ENCODE measurements around the genes CD3E, HYOU1 and THY1.

DNA sequence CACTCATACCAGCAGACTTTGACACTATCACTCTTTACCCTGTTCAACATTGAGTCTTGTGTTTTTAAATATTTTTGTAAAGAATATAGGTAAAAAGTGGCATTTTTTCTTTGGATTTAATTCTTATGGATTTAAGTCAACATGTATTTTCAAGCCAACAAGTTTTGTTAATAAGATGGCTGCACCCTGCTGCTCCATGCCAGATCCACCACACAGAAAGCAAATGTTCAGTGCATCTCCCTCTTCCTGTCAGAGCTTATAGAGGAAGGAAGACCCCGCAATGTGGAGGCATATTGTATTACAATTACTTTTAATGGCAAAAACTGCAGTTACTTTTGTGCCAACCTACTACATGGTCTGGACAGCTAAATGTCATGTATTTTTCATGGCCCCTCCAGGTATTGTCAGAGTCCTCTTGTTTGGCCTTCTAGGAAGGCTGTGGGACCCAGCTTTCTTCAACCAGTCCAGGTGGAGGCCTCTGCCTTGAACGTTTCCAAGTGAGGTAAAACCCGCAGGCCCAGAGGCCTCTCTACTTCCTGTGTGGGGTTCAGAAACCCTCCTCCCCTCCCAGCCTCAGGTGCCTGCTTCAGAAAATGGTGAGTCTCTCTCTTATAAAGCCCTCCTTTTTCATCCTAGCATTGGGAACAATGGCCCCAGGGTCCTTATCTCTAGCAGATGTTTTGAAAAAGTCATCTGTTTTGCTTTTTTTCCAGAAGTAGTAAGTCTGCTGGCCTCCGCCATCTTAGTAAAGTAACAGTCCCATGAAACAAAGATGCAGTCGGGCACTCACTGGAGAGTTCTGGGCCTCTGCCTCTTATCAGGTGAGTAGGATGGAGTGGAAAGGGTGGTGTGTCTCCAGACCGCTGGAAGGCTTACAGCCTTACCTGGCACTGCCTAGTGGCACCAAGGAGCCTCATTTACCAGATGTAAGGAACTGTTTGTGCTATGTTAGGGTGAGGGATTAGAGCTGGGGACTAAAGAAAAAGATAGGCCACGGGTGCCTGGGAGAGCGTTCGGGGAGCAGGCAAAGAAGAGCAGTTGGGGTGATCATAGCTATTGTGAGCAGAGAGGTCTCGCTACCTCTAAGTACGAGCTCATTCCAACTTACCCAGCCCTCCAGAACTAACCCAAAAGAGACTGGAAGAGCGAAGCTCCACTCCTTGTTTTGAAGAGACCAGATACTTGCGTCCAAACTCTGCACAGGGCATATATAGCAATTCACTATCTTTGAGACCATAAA is at the start of gene CD3E:
Gene CD3E (plus strand): TSS at position 550 of the 1,240 bp plus-strand sequence.
- PRO-cap: bidirectional peak, plus-strand start at position 550 of the sequence, minus-strand start at position 495 of the sequence
- RAMPAGE, long total RNA, 4 experiments: start-site peak on the plus strand in 3 of 4 experiments, centred at positions 573 to 584 of the sequence, 19 to 116 reads per replicate

DNA sequence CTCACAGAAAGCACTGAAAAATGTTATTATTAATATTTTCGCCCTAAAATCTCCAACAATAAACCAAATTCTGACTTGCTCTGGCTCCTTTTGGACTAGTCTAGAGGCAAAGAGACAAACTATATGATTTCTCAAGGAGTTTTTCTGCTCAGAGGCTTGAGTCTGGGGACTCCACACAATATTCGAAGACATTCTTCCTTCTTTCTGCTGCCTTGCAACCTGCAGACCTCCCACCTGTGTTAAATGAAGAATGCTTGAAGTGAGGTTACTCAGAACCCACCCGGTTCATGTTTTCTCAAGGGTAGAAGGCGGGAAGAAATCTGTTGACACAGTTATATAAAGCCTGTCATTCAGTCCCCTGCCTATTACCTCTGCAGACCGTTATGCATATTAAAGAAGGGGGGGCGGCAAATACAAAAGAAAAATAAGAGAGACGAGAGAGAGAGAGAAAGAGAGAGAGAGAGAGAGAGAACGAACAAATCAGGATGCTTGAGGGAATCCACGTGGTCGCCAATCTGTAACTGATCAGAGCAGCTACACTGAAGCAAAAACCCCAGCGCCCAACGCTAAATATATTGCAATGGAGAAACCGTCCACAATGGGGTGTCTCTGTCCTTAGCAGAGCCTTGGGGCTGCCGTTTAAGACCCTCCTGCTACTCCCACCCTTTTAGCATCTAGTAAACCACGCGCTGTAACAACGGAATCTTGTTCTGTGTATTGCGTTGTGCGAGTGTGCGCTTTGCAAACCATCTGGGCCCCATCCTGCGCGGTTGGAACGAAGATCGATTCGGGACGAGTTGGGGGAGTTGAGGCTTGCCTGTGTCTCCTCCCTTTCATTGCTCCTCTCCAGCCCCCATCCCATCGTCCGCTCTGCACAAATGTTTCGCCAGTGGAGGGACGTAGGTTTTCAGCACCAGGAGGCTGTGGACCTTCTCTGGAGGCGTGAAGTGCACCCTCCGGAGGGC is 2.0 kb upstream of the KMT2A start:
- PRO-cap: no peak
- RAMPAGE, long total RNA, 4 experiments: no peak in any of the 4 experiments

DNA sequence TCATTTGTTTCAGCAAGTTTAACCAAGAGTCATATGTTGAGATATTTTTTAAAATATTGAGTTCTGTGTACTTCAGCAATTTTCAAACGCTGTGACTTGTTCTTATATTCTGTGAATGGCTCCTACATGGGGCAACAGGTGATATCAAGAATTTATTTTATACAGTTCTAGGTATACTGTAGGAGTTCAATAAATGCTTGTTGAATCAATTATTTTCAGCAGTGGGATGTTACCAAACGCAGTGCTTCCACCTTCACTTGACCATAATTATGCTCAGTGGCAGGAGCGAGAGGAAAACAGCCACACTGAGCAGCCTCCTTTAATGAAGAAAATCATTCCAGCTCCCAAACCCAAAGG is 31.8 kb upstream of the TTC36 start:
- PRO-cap: no peak
- RAMPAGE, long total RNA, 4 experiments: no peak in any of the 4 experiments

GRCh38 chr11:118645167-118645984 is 34.1 kb downstream of the TREH start:
- PRO-cap: no peak
- RAMPAGE, long total RNA, 4 experiments: start-site peak on the plus strand in 2 of 4 experiments, at chr11:118645560-118645816 at its widest, 16 to 48 reads per replicate

- PRO-cap: no peak
- RAMPAGE, long total RNA, 4 experiments: no peak in any of the 4 experiments
Measured at GRCh38 chr11:118660731-118661667, 18.5 kb downstream of the TREH start.

DNA sequence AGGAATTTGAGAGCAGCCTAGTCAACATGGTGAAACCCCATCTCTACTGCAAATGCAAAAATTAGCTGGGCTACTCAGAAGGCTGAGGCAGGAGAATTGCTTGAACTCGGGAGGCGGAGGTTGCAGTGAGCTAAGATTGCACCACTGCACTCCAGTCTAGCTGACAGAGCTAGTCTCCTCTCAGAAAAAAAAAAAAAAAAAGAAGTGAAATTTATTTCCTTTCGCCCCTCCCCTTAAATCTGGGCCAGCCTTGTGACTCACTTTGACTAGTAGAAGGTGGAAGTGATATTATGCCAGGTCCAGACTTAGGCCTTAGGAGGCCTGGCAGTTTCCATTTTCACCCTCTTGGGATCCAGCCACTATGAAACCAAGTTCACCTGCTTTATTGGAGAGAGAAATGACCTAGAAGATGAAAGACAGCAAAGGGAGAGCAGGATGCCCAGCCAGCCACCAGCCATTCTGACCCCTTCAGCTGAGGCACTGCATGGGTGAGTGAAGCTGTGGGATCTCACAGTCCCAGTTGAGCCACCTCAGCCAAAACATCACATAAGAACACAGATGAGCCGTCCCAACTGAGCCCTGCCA is 20.8 kb upstream of the TREH start:
- PRO-cap: no peak
- RAMPAGE, long total RNA, 4 experiments: no peak in any of the 4 experiments

DNA sequence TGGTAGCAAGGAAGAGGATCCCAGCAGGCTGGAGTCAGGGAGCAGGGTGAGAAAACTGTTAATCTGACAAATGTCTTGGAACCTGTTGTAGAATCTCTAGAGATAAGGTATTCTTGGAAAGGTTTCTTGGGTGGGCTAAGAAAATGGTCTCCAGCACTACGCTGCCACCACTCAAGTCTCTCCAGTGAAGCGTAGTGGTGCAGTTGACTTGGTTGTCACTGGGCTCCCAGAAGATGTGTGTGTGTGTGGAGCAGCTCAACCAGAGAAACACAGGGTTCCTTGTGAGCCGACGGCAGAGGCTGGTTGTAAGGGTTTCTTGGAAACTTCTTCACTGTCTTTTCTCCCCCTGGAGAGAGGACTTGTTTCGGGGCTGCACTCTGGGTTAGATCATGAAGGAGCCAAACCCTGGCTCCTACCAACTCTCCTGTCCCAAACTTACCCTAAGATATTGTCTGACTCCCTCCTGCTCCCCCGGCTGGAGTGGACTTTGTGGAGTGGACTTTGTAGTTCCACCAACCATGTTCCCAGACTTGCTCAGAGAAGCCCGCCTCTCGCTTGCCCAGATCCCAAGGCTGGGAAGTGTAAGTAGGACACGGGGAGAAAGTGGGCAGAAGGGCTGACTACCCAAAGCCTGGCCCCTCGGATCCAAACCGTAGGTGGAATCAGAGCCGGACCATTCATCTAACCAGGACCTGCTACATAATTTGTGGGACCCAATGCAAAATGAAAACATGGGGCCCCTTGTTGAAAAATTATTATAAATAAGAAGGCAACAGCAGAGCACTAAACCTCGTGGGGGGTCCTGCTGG is 1.1 kb downstream of the CXCR5 start:
- PRO-cap: bidirectional peak, plus-strand start at position 229 of the sequence, minus-strand start at position 183 of the sequence
- RAMPAGE, long total RNA, 4 experiments: no peak in any of the 4 experiments

DNA sequence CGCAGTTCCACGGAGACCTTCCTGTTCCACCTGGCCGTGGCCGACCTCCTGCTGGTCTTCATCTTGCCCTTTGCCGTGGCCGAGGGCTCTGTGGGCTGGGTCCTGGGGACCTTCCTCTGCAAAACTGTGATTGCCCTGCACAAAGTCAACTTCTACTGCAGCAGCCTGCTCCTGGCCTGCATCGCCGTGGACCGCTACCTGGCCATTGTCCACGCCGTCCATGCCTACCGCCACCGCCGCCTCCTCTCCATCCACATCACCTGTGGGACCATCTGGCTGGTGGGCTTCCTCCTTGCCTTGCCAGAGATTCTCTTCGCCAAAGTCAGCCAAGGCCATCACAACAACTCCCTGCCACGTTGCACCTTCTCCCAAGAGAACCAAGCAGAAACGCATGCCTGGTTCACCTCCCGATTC is 10.1 kb downstream of the CXCR5 start:
- PRO-cap: no peak
- RAMPAGE, long total RNA, 4 experiments: no peak in any of the 4 experiments

GRCh38 chr11:118894989-118896347 is 11.8 kb downstream of the CXCR5 start:
- PRO-cap: no peak
- RAMPAGE, long total RNA, 4 experiments: no peak in any of the 4 experiments

GRCh38 chr11:118906234-118906667 is 19.5 kb downstream of the BCL9L start:
- PRO-cap: no peak
- RAMPAGE, long total RNA, 4 experiments: no peak in any of the 4 experiments

DNA sequence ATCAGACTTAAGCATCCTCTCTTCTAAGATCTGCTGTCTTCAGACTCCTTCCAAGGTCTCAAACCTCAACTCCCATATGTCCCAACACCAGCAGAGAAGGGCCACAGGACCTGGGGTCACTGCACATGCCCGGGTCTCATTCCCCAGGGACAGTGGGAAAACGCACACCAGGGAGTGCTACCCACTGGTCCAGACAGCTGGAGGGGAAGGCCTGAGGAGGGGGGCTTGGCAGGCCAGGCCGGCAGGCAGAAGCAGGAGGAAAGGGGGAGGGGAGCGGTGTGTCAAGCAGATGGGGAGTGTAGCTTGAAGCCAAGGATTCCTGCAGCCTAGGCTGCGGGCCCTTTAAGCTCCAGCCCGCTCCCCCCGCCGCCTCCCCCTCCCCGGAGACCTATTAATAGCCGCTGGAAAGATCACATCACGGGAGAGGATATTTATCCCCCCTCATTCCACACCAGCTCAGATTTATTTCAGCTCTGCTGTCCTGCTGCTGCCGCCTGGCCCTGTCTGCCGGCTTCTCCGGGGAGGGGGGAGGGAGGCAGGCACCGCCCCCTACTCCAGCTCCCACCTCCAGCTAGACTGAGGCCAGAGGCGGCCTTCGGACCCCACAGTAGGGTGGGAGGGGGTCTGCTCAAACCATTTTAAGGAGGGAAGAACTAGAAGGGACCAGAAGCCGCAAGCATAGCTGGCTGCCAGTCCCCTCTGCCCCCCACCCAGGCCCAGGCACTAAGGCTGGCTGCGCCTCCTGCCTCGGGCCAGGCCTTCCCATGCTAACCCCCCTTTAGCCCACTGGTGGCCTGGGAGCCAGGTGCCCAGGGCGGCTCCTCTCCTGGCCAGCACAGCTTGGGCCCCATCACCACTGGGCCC is 16.5 kb downstream of the BCL9L start:
- PRO-cap: unidirectional peak, plus-strand start at position 459 of the sequence
- RAMPAGE, long total RNA, 4 experiments: no peak in any of the 4 experiments

DNA sequence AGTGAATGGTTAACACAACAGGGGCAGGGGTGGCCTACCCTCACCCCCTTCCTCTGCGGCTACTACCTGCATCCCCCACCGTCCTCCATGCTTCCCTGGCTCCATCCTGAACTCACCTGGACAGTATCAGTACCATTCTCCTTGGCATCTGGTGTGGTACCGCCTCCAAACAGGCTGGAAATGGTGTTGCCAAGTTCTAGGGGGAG is 7.7 kb downstream of the HYOU1 start:
- PRO-cap: no peak
- RAMPAGE, long total RNA, 4 experiments: no peak in any of the 4 experiments

DNA sequence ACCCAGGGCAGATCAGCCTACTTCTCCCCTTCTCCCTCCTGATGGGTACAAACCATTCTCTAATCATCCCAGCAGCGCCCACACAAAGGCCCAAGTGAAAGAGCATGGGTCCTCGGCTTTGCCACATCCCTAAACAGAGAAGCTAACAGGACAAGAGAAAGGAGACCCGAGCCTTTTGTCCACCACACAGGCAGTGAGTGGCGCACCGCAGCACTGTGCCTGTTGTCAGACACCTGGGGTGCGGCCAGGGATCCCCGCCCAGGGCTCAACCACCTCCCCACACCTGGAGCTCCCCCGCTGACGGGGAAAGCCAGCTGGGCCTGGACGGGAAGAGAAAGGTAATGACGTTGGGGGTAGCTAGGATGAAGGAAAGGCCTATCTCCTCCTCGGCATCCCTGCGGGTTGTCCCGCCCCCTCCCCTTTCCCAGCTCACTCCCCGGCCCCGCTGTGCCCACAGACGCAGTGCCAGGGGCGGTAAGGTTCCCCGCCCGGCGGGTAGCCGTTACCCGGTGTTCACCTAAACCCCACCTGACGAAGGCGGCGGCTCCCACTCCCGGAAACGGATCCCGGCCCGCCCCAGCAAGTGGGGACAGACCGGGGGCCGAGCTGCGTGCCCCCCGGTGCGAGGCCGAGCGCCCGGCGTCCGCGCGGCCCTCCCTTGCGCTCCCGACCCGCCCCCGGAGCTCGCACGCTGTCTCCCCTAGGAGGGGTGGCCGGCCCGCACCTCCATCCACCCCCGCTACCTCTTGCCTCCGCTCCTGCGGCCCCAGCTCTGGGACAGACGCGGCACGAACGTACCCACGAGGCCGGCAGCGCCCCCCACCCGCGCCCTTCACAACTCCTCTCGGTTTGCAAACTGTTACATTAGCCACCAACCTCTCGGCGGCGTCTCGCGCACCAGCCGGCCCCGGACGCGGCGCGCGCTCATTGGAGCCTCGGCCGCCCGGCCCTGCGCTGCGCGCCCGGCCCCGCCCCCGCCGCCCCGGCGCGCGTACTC is at the start of gene HYOU1:
Gene HYOU1 (minus strand): TSS at position 929 of the 997 bp plus-strand sequence.
- PRO-cap: bidirectional peak, plus-strand start outside the sequence, minus-strand start at position 846 of the sequence
- RAMPAGE, long total RNA, 4 experiments: start-site peak on the minus strand in 4 of 4 experiments, centred at positions 653 to 886 of the sequence, 12 to 201 reads per replicate

DNA sequence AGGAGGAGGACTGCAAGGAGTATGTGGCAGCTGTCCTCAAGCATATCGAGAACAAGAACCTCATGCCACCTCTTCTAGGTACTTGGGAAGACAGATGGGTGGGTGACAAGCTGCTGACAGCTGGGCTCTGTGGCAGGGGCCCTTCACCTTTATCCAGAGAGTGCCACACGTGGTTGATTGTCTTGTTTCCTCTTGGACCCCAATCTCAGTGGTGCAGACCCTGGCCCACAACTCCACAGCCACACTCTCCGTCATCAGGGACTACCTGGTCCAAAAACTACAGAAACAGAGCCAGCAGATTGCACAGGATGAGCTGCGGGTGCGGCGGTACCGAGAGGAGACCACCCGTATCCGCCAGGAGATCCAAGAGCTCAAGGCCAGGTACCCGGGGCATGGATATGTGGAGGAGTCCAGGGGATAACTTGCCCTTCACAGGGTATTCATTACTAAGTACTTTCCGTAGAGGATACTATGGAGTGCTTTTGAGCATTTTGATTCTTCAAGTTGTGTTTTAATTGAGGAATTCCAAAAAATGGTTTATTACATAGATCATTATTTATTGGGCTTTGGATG is 5.7 kb upstream of the HMBS start:
- PRO-cap: no peak
- RAMPAGE, long total RNA, 4 experiments: no peak in any of the 4 experiments

DNA sequence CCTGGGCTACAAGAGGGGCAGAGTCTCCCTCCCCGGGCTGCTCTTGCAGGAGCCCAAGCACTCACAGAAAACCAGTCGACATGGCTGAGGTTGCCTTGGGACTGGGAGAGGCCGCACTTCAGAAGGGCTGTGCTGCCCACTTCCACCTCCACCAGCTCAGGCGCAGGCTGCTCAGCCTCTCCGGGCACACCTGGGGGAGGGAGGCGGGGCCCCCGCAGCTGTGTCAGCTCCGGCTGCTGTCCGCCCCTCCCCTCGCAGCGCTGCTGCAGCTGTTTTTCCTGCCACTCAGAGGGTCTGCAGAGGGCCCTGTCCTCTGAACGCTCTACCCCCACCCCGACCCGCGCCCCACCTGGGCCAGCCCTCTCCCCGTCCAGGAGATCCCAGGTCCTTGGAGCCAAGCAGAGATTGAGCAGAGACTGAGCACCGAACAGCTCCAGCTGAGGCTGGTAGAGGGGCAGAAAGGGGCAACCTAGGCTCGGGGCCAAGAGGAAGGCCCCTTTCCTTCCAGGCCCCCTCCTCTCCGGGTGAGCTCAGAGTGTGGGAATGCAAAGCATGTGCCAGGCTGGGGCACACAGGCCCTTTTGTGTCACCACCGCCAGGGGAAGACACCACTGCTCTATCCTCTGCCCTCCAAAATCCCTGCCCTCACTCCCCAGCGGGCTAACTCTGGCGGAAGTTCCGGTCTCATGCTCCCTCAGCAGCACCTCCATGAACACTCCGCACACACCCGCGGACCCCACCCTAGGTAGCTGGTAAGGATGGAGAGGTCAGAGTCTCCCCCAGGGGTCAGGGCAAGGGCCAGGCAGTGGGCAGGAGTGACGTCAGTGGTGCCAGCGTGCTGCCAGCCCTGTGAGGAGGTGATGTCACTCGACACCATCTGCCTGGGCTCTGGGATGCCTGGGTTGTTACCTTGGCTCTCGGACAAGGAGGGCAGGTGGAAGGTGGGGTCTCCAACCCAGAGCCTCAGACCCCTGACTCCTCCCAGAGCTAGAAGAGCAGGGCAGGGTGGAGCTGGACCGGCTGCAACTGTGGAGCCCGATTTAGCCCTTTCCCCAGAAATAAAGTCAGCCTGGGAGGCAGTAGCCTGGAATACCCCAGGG is 1.5 kb downstream of the MCAM start:
- PRO-cap: bidirectional peak, plus-strand start outside the sequence, minus-strand start at position 1,028 of the sequence
- RAMPAGE, long total RNA, 4 experiments: no peak in any of the 4 experiments

DNA sequence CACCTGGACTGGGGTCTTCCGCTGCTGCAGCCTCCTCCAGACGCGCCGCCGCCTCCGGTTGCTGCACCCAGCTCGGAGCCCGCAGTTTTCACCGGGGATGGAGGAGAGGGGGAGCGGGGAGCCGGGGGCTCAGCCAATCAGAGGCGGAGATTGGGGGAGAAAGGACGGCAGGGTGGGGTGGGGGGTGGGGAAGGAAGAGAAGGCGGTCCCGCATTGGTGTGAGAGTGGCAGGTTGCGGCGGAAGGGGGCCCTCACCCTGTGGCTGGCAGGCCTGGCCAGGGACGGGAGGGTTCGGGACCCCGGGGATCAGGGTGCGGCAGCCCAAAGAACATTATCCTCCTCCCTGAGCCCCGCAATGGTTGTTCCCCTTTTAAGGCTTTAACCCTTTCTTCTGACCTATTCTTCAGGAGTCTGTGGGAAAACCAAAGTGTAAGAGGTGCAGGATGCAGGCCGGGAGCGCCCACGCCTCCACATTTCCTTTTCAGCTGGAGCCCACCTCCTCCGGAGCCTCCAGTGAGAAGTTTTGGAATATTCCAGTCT is at the start of gene THY1:
Gene THY1 (minus strand): TSS at position 63 of the 540 bp plus-strand sequence.
- PRO-cap: unidirectional peak, minus-strand start at position 60 of the sequence; unidirectional peak, minus-strand start at position 93 of the sequence
- RAMPAGE, long total RNA, 4 experiments: start-site peak on the minus strand in 3 of 4 experiments, centred at positions 77 to 91 of the sequence, 6 to 40 reads per replicate

- PRO-cap: no peak
- RAMPAGE, long total RNA, 4 experiments: no peak in any of the 4 experiments
Measured at GRCh38 chr11:119432391-119433147, 9.6 kb upstream of the THY1 start.

DNA sequence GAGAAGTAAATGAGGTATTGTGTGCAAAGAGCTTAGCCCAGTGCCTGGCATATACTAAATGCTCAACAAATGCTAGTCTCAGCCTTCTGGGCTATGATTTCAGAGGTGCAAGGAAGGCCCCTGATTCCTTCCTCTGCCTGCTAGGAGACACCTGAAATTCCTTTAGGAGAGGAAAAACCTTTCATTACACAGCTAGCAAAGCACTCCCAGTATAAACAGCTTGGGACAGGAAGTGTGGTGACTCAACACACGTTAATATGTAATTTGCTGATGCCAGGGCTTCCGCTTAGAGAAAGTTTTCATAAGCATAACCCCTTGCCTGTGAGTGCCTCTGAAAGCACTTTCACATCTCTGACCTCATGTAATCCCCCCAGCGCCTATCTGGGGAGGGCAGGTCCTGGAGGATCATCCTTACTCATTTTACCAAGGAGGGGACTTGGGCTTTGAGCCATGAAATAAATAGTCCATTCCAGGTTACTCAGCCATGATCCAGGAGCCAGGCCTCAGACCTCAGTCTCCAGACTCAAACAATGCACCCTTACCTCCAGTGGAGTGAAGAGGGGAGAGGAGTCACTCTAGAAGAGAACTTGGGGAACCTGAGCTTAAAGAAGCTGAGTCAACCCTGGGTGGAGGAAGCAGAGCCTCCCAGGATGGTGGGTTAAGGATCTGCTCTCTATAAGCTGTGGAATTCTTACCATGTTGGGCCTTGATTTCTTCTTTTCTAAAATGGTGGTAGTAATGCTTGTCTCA is 113.4 kb downstream of the NECTIN1 start:
- PRO-cap: no peak
- RAMPAGE, long total RNA, 4 experiments: no peak in any of the 4 experiments

- PRO-cap: unidirectional peak, plus-strand start at chr11:119661985
- RAMPAGE, long total RNA, 4 experiments: no peak in any of the 4 experiments
Measured at GRCh38 chr11:119661645-119662255, 67.2 kb downstream of the NECTIN1 start.

DNA sequence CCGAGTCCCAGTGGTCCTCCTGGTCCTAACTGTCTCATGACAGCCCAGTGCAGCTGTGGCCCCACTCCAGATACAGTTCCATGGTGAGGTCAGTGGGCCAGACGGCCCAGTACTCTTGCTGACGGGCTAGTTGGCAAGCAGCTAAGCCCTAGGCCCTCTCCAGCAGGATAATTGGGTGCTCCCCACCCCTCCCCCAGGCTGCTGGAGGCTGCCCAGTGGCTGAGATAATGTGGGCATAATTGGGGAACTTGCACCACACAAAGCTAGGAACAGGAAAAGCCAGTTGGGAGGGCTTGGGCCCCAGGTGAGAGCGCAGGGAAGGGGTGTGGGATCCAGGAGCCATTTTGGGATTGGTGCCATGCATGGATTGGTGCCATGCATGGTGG is 48.0 kb downstream of the NECTIN1 start:
- PRO-cap: no peak
- RAMPAGE, long total RNA, 4 experiments: no peak in any of the 4 experiments